ENCODE measurements around the gene TGOLN2.

- PRO-cap: no peak
Measured at GRCh38 chr2:74872831-74873420, 39.0 kb downstream of the HK2 start.

GRCh38 chr2:74881914-74882451 is 48.1 kb downstream of the HK2 start:
- PRO-cap: no peak

GRCh38 chr2:75873016-75873334 is 162.3 kb upstream of the GCFC2 start:
- PRO-cap: no peak

GRCh38 chr2:77954669-77955255 is 432.6 kb upstream of the LRRTM4 start:
- PRO-cap: no peak

DNA sequence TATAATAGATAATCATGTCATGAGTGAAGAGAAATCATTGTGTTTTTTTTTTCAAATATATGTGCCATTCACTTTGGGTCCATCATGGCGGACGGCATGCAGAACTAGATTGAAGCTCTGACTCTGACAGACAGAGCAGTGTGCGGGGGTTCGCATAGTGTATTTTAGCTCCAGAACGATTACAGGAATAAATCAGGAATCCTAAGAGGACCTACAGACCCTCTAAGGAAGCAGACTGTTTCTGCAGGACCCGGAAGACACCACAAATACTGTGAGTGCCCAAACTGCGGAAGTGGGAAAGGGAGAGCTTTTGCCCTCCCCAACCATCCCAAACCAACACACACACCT is 484.4 kb upstream of the REG3G start:
- PRO-cap: no peak

- PRO-cap: no peak
Measured at GRCh38 chr2:79670166-79670592, 157.3 kb downstream of the CTNNA2 start.

DNA sequence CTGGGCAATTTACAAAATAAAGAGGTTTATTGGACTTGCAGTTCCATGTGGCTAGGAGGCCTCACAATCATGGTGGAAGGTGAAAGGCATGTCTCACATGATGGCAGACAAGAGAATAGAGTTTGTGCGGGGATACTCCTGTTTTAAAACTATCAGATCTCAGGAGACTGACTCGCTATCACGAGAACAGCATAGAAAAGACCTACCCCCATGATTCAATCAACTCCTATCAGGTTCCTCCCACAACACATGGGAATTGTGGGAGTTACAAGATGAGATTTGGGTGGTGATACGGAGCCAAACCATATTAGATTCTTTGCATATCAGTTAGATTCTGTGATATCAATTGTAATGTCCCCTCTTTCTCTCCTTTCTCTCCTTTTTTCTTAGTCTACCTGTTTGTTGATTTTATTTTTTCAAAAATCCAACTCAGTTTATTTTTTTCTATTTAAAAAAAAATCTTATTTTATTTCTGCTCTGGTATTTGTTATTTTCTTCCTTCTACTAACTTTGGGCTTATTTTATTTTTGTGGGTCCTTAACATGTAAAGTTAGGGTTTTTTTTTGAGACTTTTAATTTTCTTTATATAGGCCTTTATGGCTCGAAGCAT is 1178.8 kb upstream of the LRRTM1 start:
- PRO-cap: no peak

DNA sequence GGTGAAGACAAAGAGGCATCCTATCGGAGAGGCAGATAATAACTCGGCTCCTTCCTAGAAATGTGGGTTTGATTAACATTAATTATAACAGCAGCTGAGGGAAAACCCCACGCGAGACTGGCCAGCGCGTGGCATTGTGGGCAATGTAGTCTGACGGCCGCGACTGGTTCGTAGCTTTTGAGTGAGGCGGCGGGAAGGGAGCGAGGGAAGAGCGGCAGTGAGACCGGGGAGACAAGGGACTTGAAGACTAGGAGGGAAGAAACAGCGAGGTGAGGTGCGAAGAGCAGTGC is 267 bp upstream of the SUCLG1 start:
- PRO-cap: bidirectional peak, plus-strand start at position 171 of the sequence, minus-strand start outside the sequence

- PRO-cap: no peak
Measured at GRCh38 chr2:84829979-84830625, 50.8 kb downstream of the TRABD2A start.

- PRO-cap: unidirectional peak, plus-strand start at chr2:84889031
Measured at GRCh38 chr2:84888737-84889403, 8.0 kb upstream of the TRABD2A start.

DNA sequence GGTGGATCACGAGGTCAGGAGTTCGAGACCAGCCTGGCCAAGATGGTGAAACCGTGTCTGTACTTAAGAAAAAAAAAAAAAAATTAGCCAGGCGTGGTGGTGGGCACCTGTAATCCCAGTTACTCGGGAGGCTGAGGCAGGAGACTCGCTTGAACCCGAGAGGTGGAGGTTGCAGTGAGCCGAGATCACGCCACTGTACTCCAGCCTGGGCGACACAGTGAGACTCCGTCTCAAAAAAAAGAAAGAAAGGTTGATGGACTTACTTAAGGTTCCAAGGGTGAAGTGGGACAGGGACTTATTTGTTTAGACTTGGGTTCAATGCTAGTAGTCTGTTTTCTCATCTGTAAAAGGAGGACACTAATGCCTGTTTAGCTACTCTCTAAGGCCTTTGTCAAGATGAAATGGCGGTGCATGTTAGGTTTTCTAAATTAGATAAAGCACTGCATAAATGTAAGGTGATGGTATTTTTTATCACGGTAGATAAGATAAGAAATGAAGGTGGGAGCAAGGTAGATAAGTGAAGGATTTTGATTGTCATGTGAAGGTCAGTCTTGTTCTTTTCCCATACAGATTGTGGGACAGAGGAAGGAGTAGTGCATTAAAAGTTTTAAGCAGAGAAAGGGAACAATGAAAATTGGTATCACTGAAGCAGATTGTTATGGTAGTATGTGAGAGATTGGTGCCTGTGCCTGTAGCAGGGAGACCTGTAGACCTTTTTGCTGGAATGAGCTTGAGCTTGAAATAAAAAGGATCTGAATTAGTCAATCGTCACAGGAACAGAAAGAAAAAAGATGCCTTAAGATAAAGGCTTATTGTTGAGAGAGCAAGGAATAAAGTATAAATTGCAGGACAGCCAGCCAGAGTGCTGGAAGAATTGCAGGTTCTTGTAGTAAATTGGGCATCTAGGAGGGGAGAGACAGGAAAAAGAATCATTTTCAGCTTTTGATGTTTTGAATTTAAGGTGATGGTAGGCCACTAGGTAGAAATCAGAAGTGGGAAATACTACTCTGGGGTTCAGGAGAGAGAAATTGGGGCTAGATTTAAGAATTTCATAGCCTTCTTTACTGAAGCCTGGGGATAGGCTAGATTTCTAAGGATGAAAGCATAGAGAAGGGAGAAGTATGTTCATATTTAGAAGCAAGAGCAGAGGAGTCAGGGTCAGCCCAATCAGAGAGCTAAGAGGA is 16.1 kb downstream of the KCMF1 start:
- PRO-cap: no peak

DNA sequence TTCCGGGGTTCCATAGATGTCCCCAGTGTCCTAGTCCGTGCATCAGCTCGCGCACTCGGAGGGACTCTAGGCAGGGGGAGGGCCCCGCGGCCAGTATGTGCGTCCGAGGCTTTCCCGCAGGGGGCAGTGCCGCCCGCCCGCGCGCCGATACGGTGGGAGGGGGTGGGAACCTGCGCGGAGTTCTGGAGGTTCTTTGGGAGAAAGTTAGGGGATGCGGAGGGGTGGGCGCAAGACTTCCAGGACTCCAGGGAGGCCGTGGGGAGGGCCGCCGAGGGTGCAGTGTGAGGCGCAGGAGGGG is 355 bp upstream of the TCF7L1 start:
- PRO-cap: no peak

- PRO-cap: no peak
Measured at GRCh38 chr2:85265226-85265623, 62.6 kb downstream of the TGOLN2 start.

GRCh38 chr2:85323447-85324154 is 4.2 kb downstream of the TGOLN2 start:
- PRO-cap: no peak

GRCh38 chr2:85326175-85327215 is 1.3 kb downstream of the TGOLN2 start:
- PRO-cap: no peak

DNA sequence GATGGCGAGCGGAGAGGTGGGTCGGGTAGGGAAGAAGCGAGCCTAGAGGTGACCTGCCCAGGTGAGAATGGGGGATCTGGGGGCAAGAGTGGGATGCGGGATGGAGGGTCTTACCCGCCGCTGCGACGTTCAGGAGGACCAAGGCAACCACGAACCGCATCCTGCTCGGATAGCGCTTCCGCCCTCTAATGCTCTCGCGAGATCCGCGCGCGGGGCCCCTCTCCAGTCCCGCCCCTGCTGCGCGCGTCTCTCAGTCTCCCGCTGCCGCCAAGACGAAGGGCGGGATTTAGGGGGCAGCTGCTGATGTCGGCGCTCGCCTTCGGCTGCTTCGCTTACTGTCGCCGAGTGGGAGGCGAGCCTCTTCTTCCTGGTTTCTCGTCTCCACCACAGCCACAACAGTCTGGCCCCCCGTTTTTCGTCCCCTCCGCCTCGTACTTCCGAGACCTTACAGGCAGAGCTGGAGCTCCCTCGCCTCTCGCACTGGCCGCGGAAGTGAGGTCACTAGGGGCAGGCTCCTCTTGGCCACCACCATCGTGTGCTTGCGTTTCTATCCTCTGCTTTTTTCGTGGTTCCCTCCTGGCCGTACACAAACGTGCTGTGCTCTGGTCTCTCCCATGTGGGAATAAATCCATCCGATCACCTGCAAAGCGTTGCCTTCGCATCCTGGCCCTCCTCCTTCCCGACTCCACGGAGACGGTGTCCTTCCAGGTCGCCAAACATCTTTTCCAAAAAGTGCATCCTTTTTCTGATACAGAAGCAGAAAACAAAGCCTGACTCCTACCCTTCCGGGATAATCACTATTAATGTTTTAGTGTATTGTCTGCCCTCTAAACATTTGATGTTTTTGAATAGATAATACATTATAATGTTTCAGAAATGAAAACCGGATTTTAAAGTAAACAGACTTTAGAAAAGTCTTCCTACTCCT is at the start of gene TGOLN2:
Gene TGOLN2, minus strand, starts transcription at position 187 of the 928 bp plus-strand sequence.
- PRO-cap: bidirectional peak, plus-strand start at position 270 of the sequence, minus-strand start at position 187 of the sequence; bidirectional peak, plus-strand start at position 559 of the sequence, minus-strand start at position 494 of the sequence

- PRO-cap: no peak
Measured at GRCh38 chr2:85438514-85438740, 19.9 kb downstream of the SH2D6 start.

- PRO-cap: no peak
Measured at GRCh38 chr2:85438741-85439136, 20.2 kb downstream of the SH2D6 start.

GRCh38 chr2:85441920-85442385 is 23.4 kb downstream of the SH2D6 start:
- PRO-cap: no peak

DNA sequence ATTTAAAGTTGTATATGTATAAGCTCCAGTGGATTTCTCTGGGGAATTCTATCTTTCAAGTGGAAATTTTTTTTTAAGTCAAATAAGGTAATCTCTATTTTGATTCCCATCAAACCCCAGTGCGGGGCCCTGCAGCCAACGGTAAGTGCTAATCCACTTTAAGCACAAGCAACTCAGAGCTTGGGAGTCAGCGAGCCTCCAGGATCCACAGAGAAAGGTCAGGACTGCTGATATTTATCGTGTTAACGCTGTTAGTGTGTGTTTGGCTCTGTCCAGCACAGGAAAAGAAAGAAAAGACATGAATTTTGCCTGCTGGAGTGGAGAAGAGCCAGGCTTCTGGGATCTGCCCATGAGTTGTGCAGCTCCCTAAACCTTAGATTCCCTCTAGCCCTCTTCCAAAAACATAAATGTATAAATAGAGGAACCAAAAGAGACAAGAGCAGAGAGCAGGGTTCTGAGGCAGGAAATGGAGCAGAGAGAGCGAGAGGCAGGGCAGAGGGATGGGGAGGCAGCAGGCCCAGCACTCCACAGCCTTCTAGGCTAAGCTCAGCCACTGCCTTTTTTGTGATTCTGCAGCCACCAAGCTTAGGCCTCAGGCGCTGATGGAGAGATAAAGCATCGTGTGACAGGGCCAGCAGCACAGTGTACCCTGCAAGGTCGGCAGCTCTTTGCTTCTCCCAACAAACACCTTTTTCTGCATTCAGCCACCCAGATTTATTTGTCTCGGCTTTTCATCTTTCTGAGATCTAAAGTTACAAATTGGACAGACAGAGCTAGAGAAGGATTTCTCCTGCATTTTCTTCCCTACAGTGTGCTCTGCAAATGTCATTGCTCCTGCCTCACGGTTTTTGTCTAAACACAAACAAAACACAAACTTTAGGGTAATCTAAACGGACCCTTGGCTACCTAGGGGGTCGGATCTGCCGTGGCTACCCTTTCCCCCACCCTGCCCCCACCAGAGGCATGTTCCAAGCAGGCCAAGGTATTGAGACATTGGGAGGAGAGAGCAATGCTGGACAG is 14.5 kb upstream of the MAT2A start:
- PRO-cap: no peak

Measured in right cardiac atrium (tissue), 1 donor.